Neural cell (in vitro differentiated cells): Measurements from ENCODE around the genes CFAP53 and ME2.

DNA sequence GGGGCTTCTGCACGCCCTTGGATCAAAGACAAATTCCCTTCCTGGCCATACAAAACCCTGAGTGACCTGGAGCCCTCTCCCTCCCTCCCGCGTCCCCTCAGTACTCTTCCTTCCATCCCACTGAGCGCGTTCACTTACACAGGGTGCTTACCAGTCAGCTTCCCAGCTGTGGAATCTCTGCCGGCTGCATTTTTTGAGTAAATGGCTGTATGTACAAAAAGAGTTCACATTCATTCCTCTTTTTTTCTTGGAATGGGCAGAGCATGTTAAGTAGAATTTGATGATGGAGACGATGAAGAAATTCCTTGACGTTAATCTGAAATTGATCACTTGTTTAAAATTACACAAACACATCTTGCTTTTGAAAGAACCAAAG lies 12.1 kb upstream of the SMAD7 start:
- RAMPAGE, long total RNA = no peak

DNA sequence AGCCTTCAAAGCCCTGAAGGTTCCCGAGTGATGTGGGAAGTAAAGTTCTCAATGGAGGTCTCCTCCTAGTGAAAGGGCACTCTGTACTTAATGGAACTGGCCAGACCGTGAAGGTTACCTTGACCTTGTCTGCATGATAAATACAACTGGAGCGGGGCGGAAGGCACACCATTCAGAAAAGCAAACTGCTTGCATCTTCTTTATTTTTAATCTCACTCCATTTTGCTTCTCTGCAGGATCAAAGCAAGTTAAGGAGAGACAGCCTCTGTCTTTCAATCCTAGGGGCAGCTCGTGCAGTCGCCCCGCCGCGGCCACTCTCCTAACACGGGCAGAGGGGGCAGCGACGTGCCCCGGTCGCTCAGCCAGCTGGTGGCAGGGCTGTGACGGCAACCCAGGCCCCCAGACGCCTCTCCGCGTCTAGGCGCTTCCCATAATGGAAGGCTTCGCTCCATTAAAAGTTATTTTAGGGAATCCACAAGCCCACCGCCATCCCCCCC lies 24.0 kb upstream of the SMAD7 start:
- RAMPAGE, long total RNA = no peak

DNA sequence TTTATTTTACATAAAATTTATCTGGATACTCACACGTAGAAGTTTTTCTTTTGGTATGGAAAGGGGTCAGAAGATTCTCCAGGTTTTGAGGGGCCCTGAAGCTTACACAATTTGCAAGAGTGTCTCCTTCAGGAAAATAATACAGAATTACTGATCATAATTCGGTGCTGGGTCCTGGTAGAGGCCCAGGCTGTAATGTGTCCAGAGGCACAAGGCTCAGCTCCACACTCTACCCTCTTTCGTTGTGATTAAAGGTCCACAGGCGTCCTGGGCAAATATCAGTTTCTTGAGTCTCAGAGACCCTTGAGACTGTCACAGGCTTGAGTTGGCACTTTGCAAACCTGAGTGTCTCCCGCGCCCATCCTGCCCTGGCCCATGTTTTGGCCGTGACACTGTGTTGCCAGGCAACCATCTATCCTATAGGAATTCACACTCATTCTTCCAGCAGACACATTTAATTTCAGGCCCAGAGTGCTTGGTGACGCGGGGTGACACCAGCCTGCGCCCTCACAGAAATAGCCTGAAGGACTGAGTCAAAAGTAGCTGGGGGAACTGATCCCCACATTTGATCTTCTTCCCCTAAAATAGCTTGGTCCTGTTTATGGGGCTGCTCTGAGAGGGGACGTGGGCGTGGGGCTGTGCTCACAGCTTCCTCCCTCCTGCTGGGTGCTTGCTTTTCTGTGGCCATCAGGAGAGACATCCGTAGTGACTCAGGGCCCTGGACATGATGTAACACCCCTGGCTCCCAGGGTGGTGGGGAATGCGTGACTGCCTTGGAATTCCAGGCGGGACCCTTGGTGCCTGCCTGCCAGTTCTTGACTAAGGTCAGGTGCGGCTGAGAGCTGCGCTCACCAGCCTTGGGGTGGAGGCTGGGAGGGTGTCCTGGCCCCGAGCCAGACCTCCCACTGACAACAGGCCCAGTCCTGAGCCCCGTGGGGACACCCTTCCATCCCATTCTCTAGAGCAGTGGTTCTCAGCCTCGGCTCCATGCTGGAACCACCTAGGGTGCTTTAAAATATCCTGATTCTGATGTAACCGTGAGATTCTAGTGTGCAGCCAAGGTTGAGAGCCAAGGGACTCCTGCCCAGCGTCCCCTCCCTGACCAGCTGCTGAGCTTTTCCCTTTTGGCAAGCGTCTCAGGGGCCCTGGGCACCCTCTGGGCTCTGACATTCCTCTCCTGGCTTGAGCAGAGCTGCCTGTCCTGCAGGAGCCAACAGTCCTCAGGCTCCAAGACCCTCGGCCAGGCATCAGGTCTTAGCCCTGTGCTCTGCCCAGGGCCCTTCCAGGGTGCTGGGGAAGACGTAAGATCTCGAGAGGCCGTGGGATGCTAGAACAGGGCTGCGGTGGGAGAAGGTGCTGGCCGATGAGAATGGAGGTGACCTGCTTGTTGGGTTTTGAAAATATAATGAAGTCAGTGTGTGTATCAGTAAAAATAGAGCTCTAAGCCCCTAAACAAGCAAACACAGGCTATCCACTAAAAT lies 47.4 kb upstream of the SMAD7 start:
- RAMPAGE, long total RNA = no peak

- RAMPAGE, long total RNA = no peak
Observed at GRCh38 chr18:49055840-49056268, 105.1 kb upstream of the SMAD7 start.

- RAMPAGE, long total RNA = no peak
Observed at GRCh38 chr18:49398988-49399562, 61.4 kb downstream of the DYM start.

- RAMPAGE, long total RNA = no peak
Observed at GRCh38 chr18:49612975-49613414, 51.1 kb downstream of the LIPG start.

GRCh38 chr18:49629107-49629613 lies 67.3 kb downstream of the LIPG start:
- RAMPAGE, long total RNA = no peak

- RAMPAGE, long total RNA = no peak
Observed at GRCh38 chr18:49812133-49812732, 1.1 kb downstream of the ACAA2 start.

DNA sequence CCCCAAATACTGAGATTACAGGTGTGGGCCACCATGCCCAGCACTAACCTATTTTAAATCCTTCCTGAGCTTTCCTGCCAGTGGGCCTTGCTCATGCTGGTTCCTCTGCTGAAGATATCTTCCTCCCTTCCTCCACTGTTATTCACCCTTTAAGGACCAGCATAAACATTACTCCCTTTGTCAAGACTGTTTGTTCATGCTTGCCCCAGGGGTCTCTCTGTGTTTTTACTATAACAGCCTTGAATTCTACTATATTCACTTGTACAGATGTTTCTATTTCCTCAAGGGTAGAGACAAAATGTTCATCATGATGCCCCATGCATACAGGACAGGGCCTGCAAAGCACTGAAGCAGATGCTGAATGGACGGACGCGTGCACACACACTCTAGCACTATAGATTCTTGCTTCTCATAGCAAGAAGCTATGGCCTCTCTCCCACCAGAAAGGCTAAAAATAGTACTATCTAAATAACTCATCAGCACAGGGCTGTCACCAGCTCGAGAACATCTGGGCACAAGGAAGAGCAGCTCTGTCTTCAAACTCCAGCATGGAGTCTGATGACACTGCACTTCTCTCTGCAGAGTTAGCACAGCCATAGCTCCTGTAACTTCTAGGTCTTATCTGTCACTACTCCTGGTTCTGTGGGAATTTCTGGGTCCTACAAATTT lies 123.7 kb downstream of the MYO5B start:
- RAMPAGE, long total RNA = no peak

DNA sequence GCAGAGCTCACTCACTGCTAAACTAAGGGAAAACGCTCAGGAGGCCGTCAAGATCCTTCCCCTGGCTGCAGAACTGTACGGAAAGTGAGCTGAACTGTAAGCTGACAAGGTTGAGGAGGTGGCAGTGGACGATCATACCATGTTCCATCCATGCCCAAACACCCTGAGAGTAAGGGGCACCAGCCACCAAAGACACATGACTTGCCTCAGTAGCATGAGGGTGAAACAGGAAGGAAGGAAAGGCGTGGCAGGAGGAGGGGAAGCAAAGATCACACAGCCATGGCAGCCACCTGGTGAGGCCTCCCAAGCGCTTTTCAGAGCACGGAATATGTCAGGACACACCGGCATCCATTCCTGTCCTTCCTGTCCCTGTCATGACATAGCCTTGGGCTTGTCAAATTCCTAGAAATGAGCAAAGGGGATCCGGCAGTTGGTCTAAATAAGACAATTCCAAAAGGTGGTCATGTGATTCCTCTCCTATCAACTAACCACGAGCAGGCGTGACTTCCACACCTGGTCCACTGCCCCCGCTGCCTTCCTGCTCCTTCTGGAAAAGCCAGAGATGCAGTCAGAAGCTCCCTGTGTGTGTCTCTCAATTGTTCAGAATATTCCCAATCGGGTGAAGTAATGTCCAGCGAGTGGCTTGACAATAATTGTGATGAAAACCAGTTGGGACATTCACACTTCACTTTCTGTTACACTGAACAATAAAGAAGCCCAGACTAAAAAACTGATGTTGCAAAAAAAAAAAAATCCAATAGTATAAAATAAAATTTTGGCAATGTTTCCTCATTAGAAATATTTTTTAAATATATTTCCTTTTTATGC lies 118.5 kb downstream of the MYO5B start:
- RAMPAGE, long total RNA = no peak

DNA sequence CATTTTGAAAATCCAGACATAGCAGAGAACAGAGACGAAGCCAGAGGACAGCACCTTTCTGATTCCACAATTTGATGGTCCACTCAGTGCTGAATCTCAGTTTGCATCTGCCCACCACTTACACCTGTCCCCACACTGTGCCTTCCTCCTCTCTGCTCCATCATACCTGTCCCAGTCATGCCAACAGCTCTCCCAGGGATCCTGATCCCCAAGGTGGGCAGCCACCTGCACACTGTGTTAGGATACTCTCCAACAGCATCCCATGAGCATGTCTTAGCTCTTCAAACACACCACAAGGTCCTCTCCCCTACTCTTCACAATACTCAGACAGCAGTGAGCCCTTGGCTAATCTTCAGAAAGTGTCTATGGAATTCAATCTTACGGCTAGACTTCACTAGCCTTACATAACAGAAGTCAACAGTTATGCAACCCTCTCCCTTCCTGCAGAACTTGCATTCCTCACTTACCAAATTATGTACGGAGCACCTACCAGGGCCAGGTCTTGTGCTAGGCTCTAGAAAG lies 79.9 kb downstream of the MYO5B start:
- RAMPAGE, long total RNA = no peak

GRCh38 chr18:50151558-50152225 lies 43.3 kb downstream of the MYO5B start:
- RAMPAGE, long total RNA = no peak

DNA sequence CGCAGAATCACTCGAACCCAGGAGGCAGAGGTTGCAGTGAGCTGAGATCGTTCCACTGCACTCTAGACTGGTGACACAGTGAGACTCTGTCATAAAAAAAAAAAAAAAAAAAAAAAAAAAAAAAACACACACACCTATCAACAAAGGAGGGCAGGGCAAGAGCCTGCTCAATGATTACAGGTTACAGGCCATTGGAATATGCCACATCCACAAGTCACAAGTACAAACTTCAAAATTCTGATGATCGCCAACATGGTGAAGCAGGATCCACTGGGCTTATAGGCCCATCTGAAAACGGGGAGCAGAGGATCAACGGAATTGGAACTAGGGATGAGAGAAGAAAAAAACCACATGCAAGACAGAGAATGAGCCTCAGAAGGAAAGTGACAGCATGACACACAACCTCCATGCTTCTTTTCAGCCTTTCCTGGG lies 6.2 kb downstream of the MYO5B start:
- RAMPAGE, long total RNA = no peak

DNA sequence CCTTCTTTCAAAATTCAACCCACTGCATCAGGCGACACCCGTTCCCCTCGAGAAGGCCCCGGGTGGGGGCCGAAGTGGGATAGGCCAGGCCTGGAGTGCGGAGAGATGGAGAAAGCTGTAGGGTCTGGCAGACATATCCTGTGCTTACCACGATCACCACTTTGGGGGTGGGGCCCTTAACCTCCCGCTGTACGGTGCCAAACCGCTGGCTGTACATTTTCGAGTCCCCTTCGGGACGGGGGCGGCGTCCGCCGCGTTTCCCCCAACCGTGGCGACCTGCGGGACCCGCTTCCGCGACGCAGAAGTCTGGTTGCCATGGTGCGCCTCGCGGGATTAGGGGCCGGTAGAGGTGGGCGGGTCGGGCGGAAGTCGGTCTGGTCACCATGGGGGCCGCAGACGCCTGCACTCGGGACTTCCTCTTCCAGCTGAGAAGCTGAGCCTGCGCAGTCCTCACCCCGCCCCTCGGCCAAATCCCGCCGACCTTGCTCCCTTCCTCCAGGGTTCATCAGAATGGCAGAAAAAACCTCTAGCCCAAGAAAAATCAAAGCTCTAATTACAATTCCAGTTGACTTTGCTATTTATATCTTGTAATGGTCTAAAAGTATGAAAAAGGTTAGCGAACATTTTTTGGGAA lies at the start of gene CFAP53:
TSS of gene CFAP53 (minus strand) at position 308 of the 634 bp plus-strand sequence.
- RAMPAGE, long total RNA = no peak

GRCh38 chr18:50278982-50279582 lies 2.2 kb downstream of the MBD1 start:
- RAMPAGE, long total RNA = no peak

- RAMPAGE, long total RNA = no peak
Observed at GRCh38 chr18:50308086-50308519, 20.6 kb upstream of the CXXC1 start.

- RAMPAGE, long total RNA = no peak
Observed at GRCh38 chr18:50425118-50425761, 50.4 kb downstream of the SKA1 start.

- RAMPAGE, long total RNA = no peak
Observed at GRCh38 chr18:50816696-50817213, 3.1 kb downstream of the MRO start.

GRCh38 chr18:50878317-50879269 lies at the start of gene ME2:
ME2 (plus strand) TSS chr18:50879118.
- RAMPAGE, long total RNA = no peak

DNA sequence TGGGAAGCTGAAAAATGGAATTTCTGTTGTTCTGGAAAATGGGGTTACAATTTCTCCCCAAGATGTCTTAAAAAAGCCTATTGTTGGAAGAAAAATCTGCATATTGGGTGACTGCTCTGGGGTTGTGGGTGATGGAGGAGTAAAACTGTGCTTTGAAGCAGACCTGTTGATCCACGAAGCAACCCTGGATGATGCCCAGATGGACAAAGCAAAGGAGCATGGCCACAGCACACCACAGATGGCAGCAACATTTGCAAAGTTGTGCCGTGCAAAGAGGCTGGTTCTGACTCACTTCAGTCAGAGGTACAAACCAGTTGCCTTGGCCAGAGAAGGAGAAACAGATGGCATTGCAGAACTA lies 18.8 kb downstream of the ELAC1 start:
- RAMPAGE, long total RNA = no peak